H1 (cell line): ENCODE measurements around the genes NDUFAF8 and PPP1R27.

DNA sequence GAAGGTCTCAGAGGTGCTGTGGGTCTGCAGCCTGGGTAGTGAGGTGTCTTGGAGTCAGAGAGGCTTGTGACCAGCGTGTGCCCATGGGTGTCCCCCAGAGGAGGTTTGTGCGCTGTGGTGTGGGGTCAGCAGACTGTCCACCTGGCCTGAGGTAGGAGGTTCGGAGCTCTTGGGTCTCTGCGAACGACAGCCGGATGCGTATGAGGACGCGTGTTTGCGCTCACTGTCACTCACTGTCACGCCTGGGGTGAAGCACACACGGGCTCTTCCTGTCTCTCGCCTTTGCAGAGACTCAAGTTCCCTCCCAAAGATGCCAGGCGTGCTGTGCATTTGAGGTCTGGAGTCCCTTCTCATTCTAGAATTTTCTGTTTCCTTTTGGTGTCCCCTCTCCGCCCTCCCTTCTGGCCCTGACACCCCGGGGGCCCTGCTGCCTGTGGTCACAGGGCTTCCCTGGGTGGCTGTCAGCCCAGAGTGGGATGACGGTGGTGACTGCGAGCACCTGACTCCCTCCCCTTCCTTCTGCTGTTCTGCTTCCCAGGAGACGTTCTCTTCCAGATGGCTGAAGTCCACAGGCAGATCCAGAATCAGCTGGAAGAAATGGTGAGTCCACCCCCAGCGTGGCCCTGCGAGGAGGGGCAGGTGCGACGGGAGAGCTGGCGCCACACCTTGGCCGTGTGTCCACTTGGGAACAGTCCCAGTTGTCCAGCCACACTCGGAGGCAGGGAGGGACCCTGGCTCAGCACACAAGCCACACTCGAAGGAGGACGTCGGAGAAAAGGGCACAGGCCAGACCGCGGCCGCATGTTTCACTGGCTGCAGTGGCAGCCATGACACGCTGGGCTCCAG is 49.6 kb downstream of the BAIAP2 start:
- RRBS, result no CpG with 5 or more reads among the region's 33 CpGs
CAGE:
- cytosol, long polyA plus RNA, result no peak
- long polyA plus RNA, result no peak
- nucleus, long polyA plus RNA, result no peak

GRCh38 chr17:81117658-81118747 is 47.3 kb upstream of the PVALEF start:
- RRBS, result 88% methylated on average over 3 of the region's 35 CpGs
CAGE:
- cytosol, long polyA plus RNA, result no peak
- long polyA plus RNA, result no peak
- nucleus, long polyA plus RNA, result no peak

- RRBS, result 91% methylated on average over 9 of the region's 19 CpGs
CAGE:
- cytosol, long polyA plus RNA, result no peak
- long polyA plus RNA, result no peak
- nucleus, long polyA plus RNA, result no peak
Observed at GRCh38 chr17:81144347-81144880, 20.9 kb upstream of the PVALEF start.

GRCh38 chr17:81190409-81191625 is 24.8 kb upstream of the AATK start:
- RRBS, result 95% methylated on average over 17 of the region's 62 CpGs
CAGE:
- cytosol, long polyA plus RNA, result no peak
- long polyA plus RNA, result no peak
- nucleus, long polyA plus RNA, result no peak

DNA sequence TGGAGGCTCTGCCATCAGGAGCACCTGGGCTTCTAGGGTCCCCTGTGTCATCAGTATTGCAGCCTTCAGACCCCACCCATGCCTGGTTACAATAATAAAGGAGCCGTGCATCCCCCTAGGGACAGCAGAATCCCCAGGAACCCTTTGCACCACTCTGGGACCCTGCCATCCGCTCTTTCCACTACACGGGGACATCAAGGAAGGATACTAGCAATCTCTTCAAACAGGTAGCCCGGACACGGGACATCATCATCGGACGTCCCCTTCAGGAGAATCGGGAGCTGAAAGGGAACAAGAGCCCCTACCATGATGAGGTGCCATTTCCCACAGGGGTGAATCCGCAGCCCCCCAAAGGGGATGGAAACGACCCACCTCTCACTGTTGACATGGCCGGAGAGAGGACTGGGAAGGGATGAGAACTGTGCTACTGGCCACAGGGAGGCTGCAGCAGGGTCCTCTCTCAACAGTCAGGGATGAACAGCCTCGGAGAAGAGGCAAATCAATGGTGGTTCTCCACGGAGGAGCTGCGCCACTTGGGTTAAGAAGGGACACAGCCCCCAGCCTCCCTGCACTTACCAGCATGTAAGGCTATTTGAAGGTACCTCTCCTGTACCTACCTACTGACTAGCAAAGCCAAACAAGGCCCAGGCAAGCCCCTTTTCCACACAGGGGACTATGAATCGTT is 1.5 kb downstream of the TEPSIN start:
- RRBS, result no CpG with 5 or more reads among the region's 15 CpGs
CAGE:
- cytosol, long polyA plus RNA, result no peak
- long polyA plus RNA, result no peak
- nucleus, long polyA plus RNA, result no peak

GRCh38 chr17:81239160-81240497 is at the start of gene NDUFAF8:
Gene NDUFAF8 (plus strand): TSS chr17:81239318.
- RRBS, result 16% methylated on average over 9 of the region's 92 CpGs
CAGE:
- cytosol, long polyA plus RNA, result start-site peak on the plus strand at chr17:81239314-81239369, 2,313 reads
- long polyA plus RNA, result start-site peak on the plus strand at chr17:81239314-81239369, 2,805 and 1,879 reads in 2 replicates
- nucleus, long polyA plus RNA, result start-site peak on the plus strand at chr17:81239314-81239369, 1,396 reads

- RRBS, result no CpG with 5 or more reads among the region's 14 CpGs
CAGE:
- cytosol, long polyA plus RNA, result no peak
- long polyA plus RNA, result no peak
- nucleus, long polyA plus RNA, result no peak
Observed at GRCh38 chr17:81244761-81245198, 5.7 kb downstream of the NDUFAF8 start.

- RRBS, result no CpG with 5 or more reads among the region's 5 CpGs
CAGE:
- cytosol, long polyA plus RNA, result no peak
- long polyA plus RNA, result no peak
- nucleus, long polyA plus RNA, result no peak
Observed at GRCh38 chr17:81249199-81249706, 10.1 kb downstream of the NDUFAF8 start.

GRCh38 chr17:81272475-81273195 is 22.5 kb downstream of the SLC38A10 start:
- RRBS, result 98% methylated on average over 4 of the region's 19 CpGs
CAGE:
- cytosol, long polyA plus RNA, result no peak
- long polyA plus RNA, result no peak
- nucleus, long polyA plus RNA, result no peak

DNA sequence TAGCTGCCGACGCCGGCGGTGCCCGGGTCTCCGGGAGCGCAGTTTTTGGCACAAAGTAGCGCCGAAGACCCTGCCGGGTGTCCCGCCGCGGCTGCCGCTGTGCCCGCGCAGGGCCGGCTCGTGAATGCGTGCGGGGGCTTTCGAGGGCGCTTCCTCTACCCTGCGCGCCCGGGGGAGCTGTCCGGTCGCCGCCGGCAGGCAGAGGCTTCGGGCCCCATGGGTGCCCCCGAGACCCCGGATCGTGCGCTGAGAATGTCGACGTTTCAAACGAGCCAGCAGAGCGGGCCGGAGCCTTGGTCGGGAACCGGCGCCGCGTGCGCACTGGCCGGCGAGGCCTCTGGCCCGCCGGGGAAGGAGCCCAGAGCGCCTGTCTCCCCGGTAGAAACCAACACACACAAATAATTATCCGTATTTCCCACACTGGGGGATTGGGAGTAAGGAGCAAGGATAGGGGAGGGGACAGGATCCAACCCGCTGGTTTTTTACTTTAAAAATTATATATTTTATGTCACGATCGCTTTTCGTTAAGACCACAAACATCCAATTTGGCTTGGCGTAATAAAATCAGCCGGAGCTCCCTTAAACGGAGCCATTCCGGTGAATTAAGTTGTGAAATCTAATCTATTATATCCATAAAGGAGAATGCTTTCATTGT is 46.7 kb upstream of the SLC38A10 start:
- RRBS, result 1% methylated on average over 29 of the region's 60 CpGs
CAGE:
- cytosol, long polyA plus RNA, result no peak
- long polyA plus RNA, result no peak
- nucleus, long polyA plus RNA, result no peak

GRCh38 chr17:81354850-81355332 is 40.4 kb upstream of the BAHCC1 start:
- RRBS, result no CpG with 5 or more reads among the region's 10 CpGs
CAGE:
- cytosol, long polyA plus RNA, result no peak
- long polyA plus RNA, result no peak
- nucleus, long polyA plus RNA, result no peak

- RRBS, result 100% methylated on average over 1 of the region's 17 CpGs
CAGE:
- cytosol, long polyA plus RNA, result no peak
- long polyA plus RNA, result no peak
- nucleus, long polyA plus RNA, result no peak
Observed at GRCh38 chr17:81379578-81379967, 15.7 kb upstream of the BAHCC1 start.

- RRBS, result no CpG with 5 or more reads among the region's 15 CpGs
CAGE:
- cytosol, long polyA plus RNA, result no peak
- long polyA plus RNA, result no peak
- nucleus, long polyA plus RNA, result no peak
Observed at GRCh38 chr17:81456726-81457643, 55.6 kb downstream of the ACTG1 start.

- RRBS, result no CpG with 5 or more reads among the region's 30 CpGs
CAGE:
- cytosol, long polyA plus RNA, result no peak
- long polyA plus RNA, result no peak
- nucleus, long polyA plus RNA, result no peak
Observed at GRCh38 chr17:81465745-81466502, 46.7 kb downstream of the ACTG1 start.

DNA sequence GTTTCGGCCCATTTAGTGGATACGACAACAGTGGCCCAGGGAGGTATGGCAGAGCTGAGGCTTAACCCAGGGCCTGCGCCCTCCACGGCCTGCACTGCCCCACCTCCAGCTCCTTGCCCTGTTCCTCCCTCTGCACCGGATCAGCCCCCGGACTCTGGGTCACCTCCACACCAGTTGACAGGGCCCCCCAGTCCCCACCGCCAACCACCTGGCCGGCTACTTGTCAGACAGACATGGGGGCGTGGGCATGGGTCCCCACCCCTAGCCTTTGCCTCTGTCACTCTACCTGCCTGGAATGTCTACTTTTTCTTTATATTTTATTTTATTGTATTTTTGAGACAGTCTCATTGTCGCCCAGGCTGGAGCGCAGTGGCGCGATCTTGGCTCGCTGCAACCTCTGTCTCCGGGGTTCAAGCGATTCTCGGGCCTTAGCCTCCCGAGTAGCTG is 3.0 kb upstream of the ACTG1 start:
- RRBS, result 30% methylated on average over 3 of the region's 18 CpGs
CAGE:
- cytosol, long polyA plus RNA, result no peak
- long polyA plus RNA, result no peak
- nucleus, long polyA plus RNA, result no peak

- RRBS, result no CpG with 5 or more reads among the region's 16 CpGs
CAGE:
- cytosol, long polyA plus RNA, result no peak
- long polyA plus RNA, result no peak
- nucleus, long polyA plus RNA, result no peak
Observed at GRCh38 chr17:81555695-81556608, 3.8 kb upstream of the FAAP100 start.

- RRBS, result no CpG with 5 or more reads among the region's 11 CpGs
CAGE:
- cytosol, long polyA plus RNA, result no peak
- long polyA plus RNA, result no peak
- nucleus, long polyA plus RNA, result no peak
Observed at GRCh38 chr17:81576593-81577114, 24.5 kb upstream of the FAAP100 start.

- RRBS, result no CpG with 5 or more reads among the region's 9 CpGs
CAGE:
- cytosol, long polyA plus RNA, result no peak
- long polyA plus RNA, result no peak
- nucleus, long polyA plus RNA, result no peak
Observed at GRCh38 chr17:81613086-81613726, 23.7 kb downstream of the NPLOC4 start.

DNA sequence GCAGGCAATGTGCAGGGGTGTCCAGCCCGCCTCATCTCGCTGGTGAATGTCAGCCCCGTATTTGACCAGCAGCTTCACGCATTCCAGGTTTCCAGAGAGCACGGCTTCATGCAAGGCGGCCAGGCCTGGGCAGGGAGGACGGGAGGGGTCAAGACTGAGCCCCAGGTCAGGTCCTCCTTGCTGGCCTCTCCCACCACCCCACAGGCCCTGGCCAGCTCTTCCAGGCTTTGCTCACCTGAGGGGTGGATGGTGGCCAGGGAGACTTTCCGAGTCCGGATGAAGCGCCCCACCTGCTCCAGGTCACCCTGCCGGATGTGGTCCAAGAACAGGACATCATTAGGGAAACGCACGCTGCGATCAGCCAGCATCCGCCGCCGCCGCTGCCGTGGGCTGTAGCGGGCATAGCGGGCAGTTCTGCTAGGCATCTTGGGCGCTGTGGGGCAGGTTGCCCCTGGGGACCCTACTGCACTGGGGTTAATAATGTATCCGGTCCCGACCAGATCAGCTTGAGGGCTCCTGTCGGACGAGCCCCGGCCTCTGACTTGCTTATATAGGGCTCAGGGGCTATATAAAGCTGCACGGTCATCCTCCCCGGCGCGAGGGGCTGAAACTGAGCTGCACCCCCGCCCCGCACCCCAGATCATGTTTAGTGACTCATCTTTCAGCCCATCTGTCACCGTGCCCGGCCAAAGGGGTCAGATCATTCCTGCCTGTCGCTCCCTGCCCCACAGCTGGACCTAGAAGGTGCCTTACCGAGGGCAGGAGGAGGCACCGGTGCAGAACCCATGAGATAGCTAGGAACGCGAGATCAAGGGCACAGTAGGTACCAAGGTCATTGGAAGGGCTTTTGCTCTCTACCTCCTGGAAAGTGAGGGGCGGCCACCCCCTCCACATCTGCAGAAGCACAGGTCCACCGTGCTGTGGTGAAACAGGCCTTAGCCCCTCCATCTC is at the start of gene PPP1R27:
PPP1R27 (minus strand) TSS at position 522 of the 951 bp plus-strand sequence.
- RRBS, result 93% methylated on average over 15 of the region's 42 CpGs
CAGE:
- cytosol, long polyA plus RNA, result no peak
- long polyA plus RNA, result no peak
- nucleus, long polyA plus RNA, result no peak

GRCh38 chr17:81840719-81841265 is 5.9 kb upstream of the PPP1R27 start:
- RRBS, result no CpG with 5 or more reads among the region's 11 CpGs
CAGE:
- cytosol, long polyA plus RNA, result no peak
- long polyA plus RNA, result no peak
- nucleus, long polyA plus RNA, result no peak